Type B pancreatic cell (in vitro differentiated cells): ENCODE data around the gene LRRC3.

DNA sequence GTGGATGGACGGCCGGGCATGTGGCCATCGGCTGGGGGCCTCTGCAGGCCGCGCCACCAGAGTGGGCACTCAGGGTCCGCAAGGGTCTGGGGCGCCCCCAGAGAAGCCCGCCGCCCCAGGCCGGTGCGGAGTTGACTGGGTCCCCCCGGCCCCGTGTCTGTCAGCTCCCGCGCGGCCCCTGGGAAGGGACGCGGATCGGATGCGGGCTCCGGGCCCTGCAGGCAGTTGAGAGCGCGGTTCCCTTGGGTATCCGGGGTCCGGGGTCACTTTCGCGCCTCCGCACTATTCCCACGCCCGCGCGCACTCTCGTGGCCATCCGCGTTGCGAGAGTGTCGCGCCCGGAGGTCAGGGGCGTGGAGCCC, 507 bp upstream of the PDXK start:
- PRO-cap: no peak

GRCh38 chr21:43720544-43720806, 1.5 kb downstream of the PDXK start:
- PRO-cap: no peak

GRCh38 chr21:43733362-43734353, 14.7 kb downstream of the PDXK start:
- PRO-cap: no peak

DNA sequence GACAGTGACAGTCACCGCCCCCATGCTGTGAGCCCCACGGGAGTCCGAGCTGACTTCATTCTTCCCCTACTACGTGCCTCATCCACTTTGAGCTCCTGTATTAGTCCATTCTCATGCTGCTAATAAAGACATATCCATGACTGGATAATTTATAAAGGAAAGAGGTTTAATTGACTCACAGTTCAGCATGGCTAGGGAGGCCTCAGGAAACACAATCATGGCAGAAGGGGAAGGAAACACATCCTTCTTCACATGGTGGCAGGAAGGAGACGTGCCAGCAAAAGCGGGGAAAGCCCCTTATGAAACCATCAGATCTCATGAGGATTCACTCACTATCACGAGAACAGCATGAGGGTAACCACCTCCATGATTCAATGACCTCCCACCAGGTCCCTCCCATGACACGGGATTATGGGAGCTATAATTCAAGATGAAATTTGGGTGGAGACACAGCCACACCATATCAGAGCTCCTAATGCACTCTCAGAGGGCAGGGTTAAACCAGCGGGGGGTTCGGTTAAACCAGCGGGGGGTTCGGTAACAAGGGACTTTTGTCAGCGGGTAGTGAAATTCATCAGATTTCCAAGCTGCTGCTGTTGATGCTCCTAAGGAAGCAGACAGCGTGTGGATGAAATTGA, 4.5 kb downstream of the CSTB start:
- PRO-cap: no peak

GRCh38 chr21:43803225-43804225, 14.1 kb downstream of the RRP1 start:
- PRO-cap: no peak

- PRO-cap: no peak
These were observed 20.0 kb downstream of the RRP1 start for GRCh38 chr21:43809375-43809788.

DNA sequence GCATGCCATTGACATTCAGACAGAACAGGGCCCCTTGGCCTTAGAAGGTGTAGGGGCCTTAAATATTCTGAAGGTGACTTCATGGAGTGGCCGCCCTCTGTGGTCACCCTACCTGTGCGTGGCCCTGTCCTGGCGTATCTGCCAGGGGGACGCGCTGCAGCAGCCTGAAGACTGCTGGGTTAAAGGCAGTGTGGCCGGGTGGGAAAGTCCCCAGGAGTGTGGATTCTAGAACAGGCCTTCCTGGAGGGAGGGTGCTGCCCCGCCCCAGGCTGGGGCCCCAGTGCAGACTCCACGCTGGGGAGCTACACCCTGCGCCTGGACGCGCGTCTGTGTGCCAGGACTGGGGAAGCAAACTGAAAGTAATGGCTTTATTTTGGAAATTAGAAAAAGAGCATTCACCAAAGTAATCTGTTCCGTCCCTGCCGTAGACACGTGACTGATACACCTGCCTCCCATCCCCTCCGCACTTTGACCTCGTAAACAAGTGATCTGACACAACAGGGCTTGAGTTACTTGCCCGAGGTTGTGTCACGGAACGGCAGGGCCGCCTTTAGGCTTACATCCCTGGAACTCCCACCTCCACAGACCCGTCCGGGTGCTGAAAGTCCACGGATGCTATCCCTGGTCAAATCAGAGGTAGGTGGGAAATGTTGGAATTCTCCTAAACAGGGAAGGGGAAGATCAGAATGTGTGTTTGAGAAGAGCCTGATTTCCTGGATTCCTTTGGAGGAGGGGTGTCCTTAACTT, 1.9 kb downstream of the AGPAT3 start:
- PRO-cap: unidirectional peak, minus-strand start at position 140 of the sequence

DNA sequence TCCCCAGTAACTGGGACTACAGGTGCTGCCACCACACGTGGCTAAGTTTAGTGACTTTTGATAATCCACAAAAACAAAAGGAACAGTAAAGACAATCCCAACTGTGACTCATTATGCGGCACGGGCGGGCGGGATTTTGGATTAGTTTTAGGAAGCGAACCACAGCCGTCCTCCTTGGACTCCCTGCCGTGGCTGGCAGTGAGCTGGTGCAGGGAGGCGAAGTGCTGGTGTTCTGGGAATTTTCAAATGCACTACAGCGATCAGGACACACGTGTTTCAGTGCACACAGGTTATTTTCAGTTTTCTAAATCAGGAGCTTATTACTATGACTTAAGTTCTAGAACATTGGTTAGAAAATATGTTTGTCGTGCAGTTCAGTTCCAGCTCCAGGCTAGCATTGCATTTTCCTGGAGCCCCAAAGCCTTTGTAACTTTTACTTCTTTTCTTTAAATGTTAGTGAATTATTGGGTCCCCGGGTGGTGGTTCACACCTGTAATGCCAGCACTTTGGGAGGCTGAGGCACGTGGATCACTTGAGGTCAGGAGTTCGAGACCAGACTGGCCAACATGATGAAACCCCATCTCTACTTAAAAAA, 5.0 kb downstream of the AGPAT3 start:
- PRO-cap: no peak

GRCh38 chr21:44005328-44006098, 6.6 kb upstream of the TRAPPC10 start:
- PRO-cap: no peak

DNA sequence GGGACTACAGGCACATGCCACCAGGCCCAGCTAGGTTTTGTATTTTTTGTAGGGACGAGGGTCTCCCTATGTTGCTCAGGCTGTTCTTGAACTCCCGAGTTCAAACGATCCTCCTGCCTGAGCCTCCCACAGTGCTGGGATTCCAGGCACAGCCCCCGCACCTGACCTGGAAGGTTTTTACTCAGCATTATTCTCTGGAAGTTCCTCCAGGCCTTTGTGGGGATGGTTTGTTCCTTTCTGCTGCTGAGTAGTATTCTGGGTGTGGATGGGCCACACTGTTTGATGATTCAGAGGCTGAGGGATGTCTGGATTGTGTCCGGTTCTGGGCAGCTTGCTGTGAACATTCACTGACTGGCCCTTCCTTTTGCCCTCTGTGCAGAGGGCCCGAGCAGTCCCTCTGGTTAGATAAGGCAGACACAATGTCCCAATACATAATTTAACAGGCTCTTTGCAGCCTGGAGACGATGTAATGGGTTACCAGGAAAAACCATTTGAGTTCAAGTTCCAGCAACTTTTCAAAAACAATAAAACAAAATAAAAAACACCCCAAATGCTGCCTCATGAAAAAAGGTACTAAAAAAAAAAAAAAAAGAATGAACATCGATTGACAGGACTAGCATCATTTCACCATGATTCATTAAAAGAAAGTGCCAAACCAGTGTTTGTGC, 5.9 kb upstream of the TRAPPC10 start:
- PRO-cap: no peak

- PRO-cap: bidirectional peak, plus-strand start at chr21:44011837, minus-strand start at chr21:44011723
These were observed 563 bp upstream of the TRAPPC10 start for GRCh38 chr21:44011497-44011995.

DNA sequence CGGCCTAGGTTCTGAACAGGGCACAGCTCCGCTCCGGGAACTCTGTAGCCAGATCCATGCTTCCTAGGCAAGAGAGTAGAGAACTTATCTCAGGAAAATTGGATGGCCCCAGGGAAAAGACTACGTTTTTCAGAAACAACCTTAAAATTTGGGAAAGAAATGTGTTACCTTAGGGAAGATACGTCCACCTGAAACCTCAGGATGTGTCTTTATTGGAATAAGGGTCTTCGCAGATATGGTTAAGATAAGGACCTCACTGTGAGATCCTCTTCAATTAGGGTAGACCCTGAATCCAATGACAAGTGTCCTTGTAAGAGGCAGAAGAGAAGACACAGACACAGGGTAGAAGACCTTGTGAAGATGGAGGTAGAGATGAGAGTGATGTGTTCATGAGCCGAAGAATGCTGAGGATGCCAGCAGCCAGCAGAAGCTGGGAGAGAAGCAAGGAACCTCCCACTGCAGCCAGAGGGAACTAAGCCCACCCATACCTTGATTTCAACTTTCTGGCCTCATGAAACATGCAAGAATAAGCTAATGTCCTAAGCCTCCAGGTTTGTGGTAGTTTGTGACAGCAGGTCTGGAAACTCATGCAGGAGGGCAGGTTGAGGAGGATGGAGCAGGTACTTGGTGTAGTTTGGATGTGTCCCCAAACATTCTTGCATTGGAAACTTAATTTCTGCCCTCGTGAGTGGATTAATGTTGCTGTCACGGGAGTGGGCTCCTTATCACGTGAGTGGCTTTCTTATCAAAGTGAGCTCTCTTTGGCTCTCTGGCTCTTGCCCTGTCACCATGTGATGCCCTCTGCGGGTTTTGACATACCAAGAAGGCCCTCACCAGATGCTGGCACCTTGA, 22.6 kb downstream of the TRAPPC10 start:
- PRO-cap: no peak

DNA sequence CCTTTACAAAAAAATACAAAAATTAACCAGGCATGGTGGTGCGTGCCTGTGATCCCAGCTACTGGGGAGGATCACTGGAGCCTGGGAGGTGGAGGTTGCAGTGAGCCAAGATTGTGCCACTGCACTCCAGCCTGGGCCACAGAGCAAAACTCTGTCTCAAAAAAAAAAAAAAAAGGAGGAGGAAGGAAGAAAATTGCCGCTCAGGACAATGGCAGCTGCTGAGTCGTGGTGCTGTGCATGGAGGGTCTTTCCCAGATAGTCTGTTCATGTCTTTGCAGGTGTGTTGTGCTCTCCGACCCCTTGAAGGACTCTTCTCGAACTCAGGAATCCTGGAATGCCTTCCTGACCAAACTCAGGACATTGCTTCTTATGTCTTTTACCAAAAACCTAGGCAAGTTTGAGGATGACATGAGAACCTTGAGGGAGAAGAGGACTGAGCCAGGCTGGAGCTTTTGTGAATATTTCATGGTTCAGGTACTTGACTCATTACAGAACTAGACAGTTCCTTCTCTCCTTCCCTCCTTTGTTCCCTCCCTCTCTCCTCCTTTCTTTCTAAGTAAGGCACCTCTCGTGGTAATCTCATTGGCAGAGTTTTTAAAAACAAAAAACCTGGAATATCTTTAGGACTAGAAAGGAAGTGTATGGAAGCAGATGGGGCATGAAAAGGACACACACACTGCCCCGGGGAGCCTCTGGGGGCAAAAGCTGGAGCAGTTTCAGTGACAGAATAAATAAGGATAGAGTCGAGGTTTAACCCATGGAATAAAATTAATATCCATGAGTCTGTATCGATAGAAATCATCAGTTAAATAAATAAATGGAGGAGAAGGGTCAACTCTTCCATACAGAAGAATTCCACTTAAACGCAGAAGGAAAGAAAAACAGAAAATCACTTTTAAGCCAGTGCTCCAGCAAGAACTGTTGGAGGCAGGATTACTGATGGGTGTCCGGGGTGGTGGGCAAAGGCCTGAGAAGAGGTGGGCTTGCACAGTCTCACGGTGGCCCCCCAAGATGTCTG, 43.6 kb downstream of the TRAPPC10 start:
- PRO-cap: no peak

DNA sequence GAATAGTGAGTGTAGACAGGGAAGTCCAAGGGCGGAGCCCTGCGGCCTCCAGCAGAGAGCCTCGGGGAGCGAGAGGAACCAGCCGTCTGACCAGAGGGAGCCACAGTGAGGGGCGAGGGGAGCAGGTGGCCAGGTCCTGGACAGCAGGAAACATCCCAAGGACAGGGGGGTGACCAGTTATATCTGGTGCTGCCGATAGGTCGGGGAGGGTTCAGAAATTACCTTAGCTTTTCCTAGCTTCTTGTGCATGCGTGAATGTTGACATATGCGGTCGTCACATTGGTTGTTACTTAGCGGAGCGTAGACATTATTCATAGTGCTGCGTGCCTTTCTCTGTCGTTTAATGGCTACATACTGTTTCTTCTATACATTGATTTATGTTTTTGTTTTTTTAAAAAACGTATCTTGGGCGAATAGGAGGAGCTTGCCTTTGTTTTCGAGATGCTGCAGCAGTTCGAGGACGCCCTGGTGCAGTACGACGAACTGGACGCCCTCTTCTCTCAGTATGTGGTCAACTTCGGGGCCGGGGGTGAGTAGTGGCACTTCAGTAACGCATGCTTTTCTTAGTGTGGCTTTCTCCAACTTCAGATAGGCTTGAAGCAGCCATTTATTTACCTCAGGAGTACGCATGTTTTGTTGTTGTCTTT, 46.7 kb downstream of the TRAPPC10 start:
- PRO-cap: no peak

- PRO-cap: no peak
These were observed 5.3 kb upstream of the PFKL start for GRCh38 chr21:44294517-44294931.

DNA sequence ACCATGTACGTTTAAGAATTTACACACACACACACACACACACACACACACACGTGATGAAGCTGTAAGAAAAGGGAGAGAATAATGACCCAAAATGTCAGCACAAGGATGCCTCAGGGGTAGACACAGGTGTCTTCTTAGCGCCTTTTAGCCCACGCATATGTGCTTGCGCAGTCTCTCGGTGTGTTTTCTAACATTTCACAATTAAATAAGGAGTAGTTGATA, 764 bp upstream of the PFKL start:
- PRO-cap: no peak

GRCh38 chr21:44329981-44330224, 9.3 kb downstream of the CFAP410 start:
- PRO-cap: no peak

DNA sequence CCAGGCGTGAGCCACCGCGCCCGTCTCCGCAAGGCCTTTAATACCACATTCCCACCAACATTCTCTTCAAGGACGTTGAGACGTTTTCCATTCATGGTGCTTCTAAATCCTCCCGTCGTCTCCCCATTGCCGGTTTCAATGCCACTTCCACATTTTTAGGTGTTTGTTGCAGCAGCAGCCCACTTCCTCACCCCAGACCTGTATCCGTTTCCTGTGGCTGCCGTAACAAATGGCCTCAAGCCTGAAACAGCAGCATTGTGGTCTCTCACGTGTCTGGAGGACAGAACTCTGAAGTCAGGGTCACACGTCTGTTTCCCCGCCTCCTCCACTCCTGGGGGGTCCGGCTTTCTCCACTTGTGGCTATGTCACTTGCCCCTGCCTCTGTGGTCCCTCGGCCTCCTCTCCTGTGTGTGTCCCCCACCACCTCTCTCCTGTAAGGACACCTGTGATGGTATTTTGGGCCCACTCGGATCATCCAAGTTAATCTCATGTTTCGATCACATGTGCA, 21.8 kb downstream of the TRPM2 start:
- PRO-cap: no peak

GRCh38 chr21:44428221-44428530, 27.1 kb upstream of the LRRC3 start:
- PRO-cap: no peak

- PRO-cap: unidirectional peak, plus-strand start at chr21:44455531
These were observed at the start of gene LRRC3 for GRCh38 chr21:44455095-44455598. TSS of gene LRRC3 (plus strand) at chr21:44455510.